Penis (tissue), 1 donor: ENCODE data around the gene SPATA2L.

DNA sequence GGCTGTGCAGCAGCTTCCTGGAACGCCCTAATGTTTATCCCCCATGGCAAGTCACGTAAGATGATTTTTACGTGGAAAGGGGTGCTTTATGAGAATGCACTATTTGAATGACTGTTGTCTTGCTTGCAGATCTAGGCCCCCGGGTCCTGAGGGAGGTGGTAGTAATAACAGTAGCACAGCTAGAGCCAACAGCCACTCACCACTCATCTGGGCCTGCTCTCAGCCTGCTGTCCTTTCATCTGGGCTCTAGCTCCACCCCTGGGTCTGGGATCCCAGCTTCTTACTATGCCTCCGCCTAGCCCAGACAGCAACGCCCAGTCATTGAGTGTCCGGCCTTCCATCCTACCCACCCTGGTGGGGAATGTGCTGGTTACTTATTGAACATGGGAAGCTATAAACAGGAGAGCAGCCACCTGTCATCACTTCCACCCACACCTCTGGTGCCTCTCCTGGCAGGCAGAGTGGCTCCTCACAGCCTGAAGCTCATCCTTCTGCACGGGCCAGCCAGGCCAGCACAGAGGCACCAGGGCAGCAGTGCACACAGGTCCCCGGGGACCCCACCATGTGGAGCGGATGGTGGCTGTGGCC lies 16.5 kb downstream of the DPEP1 start:
- PRO-cap = no peak

- PRO-cap = no peak
Measured at GRCh38 chr16:89630437-89630660, 16.9 kb downstream of the DPEP1 start.

GRCh38 chr16:89632462-89632834 lies 19.0 kb downstream of the DPEP1 start:
- PRO-cap = no peak

DNA sequence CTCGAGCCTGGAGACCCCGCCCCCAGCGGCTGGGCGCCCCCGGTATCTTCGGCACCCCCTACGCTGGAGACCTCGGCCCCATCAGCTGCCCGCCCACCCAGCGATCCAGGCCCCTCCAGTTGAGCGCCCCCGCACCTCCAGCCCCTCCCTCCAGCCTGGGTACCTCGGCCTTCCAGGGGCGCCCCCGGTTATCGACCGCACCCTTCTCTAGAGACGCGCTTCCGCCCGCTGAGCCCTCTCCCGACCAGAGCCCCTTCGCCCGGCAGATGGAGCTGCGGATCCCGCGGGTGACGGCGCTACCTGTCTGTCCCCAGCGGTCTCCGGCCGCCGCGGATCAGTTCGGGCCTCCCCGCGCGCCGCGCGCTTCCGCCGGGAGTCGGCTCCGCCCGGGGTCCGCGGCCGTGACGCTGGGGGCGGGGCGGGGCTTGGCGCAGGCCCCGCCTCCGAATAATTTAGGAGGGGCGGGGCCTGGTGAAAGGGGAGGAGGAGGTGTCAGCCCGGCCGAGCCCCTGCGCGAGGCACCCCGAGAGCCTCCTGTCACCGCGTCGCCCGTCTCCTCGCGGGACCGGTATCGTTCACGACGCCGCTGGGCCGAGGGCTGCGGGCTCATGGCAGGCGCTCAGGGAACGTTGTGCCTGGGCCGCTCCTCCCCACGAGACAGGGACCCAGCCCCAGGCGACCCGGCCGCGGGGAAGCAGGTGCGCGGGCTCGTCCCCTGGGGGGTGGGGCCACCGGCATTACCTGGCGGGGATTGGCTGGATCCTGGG lies at the start of gene SPATA2L:
SPATA2L (minus strand) TSS at position 378 of the 767 bp plus-strand sequence.
- PRO-cap = bidirectional peak, plus-strand start at position 265 of the sequence, minus-strand start at position 368 of the sequence

GRCh38 chr16:89733467-89734181 lies 12.3 kb downstream of the ZNF276 start:
- PRO-cap = no peak

DNA sequence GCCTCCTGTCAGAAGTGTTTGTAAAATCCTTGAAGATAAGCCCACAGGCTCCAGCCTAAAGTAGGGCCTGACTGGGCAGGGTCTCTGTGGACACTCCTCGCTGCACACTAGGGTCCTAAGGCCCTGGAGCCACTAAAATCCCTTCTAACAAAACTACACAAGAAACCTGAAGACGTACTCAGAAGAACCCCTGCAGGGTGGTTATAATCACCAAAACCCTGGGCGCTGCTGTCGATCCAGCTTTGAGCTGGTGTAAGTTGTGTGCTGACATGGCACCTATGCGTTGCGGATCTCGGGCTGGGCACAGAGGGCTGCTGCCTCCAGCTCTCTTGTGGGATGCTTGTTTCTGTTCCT lies 19.8 kb downstream of the ZNF276 start:
- PRO-cap = no peak

GRCh38 chr16:89741538-89742199 lies 20.3 kb downstream of the ZNF276 start:
- PRO-cap = no peak

DNA sequence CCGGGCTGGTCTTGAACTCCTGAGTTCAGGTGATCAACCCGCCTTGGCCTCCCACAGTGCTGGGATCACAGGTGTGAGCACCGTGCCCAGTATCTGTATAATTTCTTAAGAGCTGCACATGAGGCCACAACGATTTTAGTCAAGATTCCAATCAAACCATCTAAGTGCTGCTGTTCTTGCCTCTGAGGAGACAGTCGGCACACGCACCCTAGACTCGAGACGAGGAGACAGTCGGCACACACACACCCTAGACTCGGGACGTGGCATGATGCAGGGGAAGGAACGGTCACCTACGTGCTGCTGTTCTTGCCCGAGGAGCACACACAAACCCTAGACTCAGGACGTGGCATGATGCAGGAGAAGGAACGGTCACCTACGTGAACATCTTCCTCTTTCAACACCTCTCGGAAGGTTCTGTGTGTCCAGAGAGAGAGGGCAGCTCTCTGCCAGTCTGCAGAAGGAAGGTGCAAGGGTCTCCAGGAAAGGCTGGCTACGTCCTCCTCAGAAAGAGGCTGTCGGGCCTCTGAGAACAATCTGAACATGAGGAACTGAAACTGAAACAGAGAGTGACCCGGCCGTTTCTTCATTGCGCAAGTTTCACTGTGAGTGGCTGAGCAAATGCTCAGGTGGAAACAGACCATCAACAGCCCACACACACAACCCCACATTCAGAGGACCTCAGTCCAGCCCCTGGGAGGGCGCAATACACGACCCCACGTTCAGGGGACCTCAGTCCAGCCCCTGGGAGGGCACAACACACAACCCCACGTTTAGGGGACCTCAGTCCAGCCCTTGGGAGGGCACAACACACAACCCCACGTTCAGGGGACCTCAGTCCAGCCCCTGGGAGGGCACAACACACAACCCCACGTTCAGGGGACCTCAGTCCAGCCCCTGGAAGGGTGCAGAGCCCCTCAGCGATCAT lies 43.4 kb downstream of the ZNF276 start:
- PRO-cap = unidirectional peak, minus-strand start at position 525 of the sequence

- PRO-cap = no peak
Measured at GRCh38 chr16:89863020-89863540, 10.3 kb upstream of the TCF25 start.

- PRO-cap = no peak
Measured at GRCh38 chr16:89903882-89904284, 14.8 kb upstream of the MC1R start.

GRCh38 chr16:89935612-89935899 lies 12.4 kb downstream of the TUBB3 start:
- PRO-cap = no peak